Mesenchymal stem cell of the bone marrow (primary cell): ENCODE data around the gene AKAP13.

DNA sequence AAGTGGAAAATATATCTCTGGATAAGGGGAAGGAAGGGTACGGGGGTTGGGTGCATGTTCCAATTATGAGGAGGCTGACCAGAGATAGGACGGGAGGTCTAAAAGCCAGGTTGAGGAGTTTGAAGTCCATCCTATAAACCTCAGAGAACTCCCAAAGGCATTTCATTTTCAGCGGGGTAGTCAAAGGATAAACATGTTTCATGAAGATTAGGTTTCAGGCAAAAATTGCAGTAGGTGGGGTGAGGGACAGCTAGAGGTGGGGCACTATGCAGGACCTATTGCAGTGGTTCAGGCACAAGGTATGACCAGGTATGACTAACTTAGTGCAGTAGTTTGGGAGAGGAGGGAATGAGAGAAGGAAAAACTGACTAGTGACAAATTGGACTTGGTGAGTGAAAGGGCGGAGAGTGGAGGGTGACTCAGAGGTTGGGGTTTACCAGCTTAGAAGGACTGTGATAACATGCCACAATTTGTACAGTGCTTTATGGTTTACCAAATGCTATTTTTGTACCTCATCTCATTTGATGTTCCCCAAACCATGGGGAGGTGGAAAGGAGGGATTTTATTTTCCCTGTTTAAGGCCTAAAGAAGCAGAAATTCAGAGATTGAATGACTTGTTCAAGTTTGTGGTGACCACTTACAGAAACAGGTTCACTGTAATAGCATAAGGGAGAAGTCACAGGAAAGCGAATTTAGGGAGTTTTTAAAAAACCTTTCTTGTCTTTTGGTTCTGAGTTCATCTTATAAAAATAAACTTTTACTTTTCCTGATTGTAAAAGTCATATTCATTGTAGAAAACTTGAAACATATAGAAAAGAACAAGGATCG, 10.9 kb downstream of the PDE8A start:
- CAGE, long polyA plus RNA: no peak

DNA sequence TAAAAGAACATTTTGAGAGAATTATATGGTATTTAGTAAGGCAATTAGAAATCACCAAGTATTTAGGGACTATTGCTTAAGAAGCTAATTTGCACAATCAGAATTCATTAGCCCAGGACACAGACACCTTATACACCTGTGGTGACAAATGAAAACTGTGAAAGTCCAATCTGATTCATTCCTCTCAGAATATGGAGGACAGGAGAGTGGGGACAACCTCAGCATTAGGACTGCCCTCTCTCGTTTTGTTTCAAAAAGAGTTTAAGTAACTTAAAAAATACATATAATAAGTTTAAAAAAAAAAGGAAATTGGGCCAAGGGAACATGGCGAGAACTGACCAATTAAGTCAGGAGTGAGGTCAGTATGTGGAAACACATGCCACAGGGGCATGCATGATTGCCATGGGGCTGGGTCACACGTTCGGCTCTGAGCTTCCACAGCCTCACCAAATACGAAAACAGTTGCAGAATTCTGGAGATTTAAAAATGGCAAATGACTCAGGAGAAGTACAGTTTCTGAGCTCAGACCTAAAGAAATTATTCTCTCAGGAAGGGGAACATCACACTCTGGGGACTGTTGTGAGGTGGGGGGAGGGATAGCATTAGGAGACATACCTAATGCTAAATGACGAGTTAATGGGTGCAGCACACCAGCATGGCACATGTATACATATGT, 24.0 kb downstream of the PDE8A start:
- CAGE, long polyA plus RNA: no peak

DNA sequence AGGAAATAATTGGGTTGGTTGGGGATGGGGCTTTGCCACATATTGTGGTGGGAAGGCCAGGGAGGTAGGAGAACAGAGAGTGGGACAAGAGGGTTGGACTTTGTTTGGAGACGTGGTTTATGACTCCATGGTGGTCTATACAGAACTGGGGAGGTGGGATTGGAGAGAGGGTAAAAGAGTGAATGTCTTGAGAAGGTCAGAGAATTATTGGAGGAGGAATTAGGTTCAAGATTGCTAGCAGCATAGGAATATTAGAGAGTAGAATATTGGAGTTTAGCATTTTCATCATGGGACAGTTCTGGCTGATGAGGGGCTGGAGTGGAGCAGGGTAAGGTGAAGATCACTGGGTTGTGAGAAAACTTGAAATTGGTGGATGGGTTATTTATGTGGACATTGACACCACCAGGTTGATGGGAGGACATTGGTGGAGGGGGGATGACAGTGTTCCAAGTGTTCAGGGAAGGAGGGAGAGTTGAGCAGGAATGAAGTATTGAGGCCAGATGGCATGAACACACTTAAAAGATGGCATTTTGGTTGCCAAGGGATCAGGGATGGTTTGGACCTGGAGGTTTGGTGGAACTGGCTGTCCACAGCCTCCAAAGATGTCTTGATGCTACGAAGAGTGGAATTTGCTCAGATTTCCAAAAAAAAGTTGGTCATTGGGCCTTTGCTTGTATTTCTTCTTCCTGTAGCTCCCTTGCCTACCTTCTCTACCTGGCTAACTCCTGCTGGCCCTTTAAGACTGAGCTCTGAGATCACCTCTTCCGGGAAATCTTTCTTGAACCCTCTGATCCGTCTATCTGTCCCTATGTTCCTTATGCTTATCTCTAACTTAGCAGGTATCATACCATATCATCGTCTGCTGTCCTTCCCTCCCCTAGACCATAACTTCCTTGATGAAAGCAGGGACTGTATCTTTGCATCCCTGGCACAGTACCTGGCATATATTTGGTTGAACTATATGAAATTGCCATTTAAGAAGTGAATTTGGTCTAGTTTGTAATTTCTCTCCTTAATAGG, 42.0 kb downstream of the PDE8A start:
- CAGE, long polyA plus RNA: no peak

DNA sequence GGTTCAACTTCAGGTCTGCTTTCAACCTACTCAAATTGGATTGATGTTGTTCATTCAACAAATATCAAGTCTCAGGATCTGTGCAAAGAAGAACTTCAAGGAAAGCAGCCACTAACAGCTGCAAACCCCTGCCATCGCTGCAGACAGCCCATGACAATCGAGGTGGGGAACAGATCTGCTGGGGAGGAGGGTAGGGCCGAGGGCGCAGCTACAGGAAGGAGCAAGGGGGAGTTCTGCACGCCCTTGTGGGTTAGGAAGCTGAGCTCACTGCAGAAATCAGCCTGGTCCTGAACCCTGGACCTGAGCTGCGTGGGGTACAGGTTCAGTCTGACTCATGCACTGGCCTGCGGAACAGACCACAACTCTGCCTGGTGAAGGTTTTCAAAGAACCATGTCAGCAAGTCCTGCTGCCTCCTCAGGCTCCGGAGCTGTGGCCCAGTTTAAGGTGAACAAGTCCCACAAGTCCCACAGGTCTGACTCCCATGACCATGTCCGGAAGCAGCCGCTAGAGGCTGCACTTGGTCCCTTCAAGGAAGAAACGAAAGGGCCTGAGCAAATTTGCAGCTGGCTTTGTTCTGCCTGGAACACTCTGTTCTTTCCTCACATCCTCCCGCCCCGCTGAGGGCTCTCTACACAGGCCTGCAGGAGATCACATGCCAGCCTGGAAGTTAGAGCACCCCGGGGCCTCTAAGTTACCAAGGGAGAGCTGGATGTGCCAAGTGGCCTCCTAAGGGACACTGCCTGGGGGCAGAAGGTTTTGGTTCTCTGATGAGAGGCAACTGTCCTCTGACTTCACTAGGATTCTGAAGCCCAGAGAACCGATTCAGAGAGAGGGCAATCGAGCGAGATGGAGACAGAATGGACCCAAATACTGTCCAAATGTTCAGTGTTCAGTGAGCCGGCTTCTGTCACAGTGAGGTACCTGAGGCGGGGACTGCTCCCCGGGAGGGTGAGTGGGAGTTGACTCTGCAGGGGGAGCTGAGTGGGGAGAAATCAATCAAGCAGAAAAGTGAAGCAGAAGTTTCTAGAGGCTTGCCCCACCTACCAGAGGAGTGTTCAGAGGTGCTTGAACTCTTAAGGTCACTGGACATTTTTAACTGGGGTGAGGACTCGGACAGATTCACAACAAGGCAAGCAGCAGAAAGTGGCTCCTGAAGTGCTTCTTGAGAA, 49.2 kb upstream of the AKAP13 start:
- CAGE, long polyA plus RNA: no peak

DNA sequence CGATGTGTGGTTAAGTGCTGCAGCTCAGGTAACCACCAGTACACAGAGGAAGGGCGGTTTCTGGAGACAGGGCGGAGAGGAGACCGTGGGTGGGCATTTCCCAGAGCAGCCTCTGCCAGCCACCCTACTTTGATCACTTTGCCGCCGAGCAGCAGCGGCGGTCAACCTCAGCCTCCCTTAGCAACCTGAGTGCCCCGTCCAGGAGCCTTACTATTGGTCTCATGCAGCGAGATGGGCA, 252 bp upstream of the AKAP13 start:
- CAGE, long polyA plus RNA: no peak

- CAGE, long polyA plus RNA: no peak
These were observed at the start of gene AKAP13 for GRCh38 chr15:85380470-85381570. TSS of gene AKAP13 (plus strand) at chr15:85380603.

GRCh38 chr15:85415536-85416150, 35.2 kb downstream of the AKAP13 start:
- CAGE, long polyA plus RNA: no peak

GRCh38 chr15:85605124-85605543, 189.6 kb downstream of the KLHL25 start:
- CAGE, long polyA plus RNA: no peak

DNA sequence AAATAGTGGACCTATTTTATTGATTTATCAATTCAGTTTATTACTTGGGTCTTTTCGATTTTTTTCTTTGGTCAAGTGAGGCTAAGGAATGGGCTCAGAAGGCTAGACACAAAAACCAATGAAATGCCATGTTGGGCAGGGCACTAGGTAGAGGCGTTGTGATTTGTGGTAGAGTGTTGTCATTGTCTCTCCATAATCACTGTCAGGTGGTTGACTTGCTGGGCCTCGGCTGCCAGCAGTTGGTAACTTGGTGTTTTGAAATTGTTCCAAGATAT, 173.7 kb downstream of the KLHL25 start:
- CAGE, long polyA plus RNA: no peak

GRCh38 chr15:85765678-85766582, 28.8 kb downstream of the KLHL25 start:
- CAGE, long polyA plus RNA: no peak

DNA sequence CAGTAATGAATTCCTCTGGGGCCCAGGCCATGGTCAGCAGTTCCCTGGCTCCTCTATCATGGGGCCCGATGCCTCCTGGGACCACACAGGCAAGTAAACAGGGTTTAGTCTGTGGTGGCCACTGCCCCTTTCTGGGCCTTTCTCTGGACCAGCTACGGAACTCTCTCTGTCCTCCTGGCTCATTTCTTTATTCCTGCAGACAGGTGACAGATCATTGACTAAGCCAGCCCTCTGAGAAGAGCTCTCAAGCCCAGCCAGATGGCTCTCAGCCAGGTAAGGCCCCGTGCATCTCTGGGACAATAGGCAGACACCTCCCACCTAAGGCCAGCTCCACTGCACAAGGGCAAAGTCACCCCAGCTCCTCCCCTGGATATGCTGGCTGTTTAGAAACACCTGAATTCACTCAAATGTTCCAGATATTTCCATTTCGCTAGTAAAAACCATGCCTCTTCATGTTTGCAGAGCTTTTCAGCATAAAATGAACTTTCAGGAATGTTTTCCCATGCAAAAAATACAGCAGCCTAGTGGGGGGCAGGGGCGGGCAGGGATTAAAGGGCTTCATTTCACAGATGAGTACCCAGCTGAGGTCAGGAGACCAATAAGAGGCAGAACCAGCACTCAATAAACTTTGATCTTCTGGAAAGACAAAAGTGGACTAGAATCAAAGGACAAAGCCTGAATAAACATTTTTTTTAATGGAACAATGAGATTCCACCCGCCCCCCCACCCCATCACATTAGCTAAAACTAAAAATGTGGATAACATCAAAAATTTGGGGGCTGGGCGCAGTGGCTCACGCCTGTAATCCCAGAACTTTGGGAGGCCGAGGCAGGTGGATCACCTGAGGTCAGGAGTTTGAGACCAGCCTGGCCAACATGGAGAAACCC, 8.1 kb downstream of the KLHL25 start:
- CAGE, long polyA plus RNA: no peak

GRCh38 chr15:85838634-85839269, 44.0 kb upstream of the KLHL25 start:
- CAGE, long polyA plus RNA: no peak

- CAGE, long polyA plus RNA: no peak
These were observed 448.3 kb downstream of the AGBL1 start for GRCh38 chr15:86528034-86528346.

GRCh38 chr15:86592260-86592832, 512.7 kb downstream of the AGBL1 start:
- CAGE, long polyA plus RNA: no peak

GRCh38 chr15:86769005-86769378, 689.3 kb downstream of the AGBL1 start:
- CAGE, long polyA plus RNA: no peak

DNA sequence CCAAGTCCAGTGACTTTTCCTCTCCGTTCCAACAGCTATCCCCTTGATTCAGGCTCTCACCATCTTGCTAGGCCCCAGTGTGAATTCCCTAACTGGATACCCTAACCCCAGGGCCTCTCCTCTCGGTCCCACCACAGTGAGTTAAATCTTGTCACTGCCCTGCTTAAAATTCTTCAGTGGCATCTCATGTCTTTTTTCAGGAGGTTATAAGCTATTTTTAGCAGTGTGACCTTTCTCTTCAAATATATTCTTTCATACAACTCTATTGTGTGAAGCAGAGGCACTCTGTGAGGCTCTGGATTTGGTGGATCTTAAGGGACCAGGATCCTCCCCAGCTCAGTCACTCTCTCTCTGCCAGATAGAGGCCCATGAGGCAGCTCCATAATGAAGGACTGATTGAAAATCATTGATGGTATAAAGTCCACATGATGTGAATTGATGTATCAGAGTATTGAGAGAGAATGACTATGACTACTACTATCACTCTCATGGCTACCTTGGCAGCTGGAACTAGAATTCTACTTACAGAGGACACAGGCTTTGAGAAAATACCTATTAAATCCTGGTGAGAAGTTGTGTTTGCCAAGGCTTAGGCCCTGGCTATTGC, 760.4 kb downstream of the NTRK3 start:
- CAGE, long polyA plus RNA: no peak

DNA sequence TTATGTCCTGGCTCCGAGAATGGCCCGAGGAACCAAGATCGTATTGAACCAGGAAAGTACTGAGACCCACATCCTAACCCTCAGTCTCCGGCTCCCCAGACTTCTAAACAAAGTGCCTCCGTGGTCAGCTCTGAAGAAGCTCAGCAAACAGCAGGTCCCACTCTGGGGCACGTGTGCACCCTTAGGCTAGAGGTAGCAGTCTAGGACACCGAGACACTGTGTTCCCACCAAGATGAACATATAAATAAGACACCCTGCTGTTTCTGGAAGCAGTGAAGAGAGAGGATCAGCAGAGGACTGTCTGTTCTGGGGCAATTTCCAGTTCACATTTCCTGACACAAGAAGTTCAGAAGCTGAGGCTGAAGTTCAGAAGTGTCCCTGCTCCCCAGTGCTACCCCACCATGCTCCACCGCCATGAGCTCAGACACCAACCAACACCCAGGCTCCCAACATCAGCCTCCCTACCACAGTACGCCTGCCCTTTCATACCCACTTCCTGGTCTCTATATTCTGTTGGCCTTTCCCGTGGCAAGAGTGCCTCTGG, 307.2 kb downstream of the NTRK3 start:
- CAGE, long polyA plus RNA: no peak

- CAGE, long polyA plus RNA: no peak
These were observed 63.9 kb downstream of the MRPL46 start for GRCh38 chr15:88403137-88403857.

- CAGE, long polyA plus RNA: no peak
These were observed 6.8 kb upstream of the AEN start for GRCh38 chr15:88614281-88614890.

GRCh38 chr15:88615174-88616038, 5.7 kb upstream of the AEN start:
- CAGE, long polyA plus RNA: no peak